Smooth muscle cell (in vitro differentiated cells): Measurements from ENCODE around the genes RAI1 and MYO15A.

DNA sequence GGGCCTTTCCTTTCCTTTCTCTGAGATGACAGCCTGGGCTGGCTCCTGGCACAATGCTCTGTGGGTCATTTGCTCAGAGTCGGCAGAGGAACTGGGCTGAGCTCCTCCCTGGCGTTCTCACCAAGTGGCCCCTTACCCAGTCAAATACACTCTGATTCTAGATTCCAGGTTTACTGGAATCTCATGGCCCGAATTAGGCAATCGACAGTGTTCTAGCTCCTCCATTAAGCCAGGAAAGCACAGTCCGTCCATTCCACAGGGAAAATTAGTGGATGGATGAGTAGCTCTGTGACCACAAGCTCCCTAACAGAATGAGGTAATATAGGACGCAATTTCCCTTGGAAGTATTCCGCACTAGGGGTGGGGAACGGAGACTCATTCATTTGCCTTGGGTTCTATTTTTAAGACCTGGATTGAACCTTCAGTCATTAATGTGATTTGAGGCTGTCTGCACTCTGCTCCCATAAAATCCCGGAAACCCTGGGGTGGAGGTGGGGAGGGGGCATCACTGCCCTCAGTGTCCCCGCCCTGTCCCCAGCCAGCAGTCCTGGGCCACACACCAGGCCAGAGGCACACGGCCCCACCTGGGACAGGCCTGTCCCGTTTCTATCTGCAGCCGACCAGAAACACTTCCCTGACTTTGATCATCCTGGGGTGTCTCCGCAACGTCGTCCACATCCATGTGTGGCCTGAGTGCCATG is 19.4 kb upstream of the RASD1 start:
- RAMPAGE, long total RNA: no peak

DNA sequence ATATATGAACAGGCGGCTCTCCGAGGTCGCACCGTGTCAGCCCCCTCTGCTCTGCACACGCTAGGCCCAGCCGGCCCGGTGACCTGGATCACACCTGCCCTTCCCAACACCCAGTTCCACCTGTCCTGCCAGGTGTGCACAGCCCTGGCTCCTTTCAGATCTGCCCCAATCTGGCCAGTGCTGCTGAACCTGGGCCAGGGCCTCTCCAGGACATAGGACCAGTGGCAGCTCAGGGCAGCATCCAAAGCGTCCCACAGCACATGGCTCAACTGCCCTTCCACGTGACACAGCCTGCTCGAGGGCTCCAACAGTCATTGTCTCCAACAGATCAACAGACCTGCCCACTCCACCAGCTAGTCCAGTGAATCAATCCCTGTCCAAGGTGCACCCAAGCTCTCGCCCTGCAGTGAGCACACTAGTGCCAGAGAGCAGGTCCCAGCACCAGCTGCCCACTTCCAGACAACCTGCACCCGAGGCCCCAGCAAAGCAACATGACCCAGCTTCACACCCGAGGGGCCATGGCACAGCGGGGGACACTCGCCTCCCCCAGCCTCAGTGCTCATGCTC is 33.0 kb upstream of the RASD1 start:
- RAMPAGE, long total RNA: no peak

DNA sequence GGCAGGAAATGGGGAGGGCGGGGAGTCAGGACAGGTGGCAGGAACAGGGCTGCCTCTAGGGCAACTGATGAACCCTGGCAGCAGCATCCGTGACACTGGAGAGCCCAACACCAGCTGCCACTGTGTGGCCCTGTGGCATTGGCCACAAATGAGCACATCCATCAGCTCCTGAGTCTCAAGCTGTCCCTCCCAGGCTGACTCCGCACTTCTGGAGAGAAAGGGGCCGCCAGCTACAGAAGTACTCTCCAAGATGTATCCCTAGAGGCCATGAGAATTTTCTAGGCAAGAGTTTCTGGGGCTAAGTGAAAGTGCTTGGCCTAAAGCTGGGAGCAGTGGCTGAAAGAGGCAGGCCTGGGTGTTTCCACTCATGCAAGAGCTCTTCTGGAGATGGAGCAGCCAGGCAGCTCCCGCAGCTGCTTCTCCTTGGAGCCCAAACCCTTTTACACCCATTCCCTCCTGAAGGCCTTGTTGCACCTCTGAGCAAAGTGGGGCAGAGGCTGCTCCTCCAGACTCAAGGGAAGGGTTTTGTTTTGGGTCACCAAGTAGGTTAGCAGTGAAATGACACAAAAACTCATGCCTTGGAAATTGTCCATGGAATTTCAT is 25.9 kb downstream of the PEMT start:
- RAMPAGE, long total RNA: no peak

- RAMPAGE, long total RNA: no peak
These were observed at the start of gene RAI1 for GRCh38 chr17:17681055-17681687. RAI1 (plus strand) TSS chr17:17681458.

GRCh38 chr17:17693037-17694235 is 12.2 kb downstream of the RAI1 start:
- RAMPAGE, long total RNA: no peak

- RAMPAGE, long total RNA: no peak
These were observed 17.6 kb downstream of the RAI1 start for GRCh38 chr17:17698515-17699577.

- RAMPAGE, long total RNA: no peak
These were observed 33.1 kb downstream of the RAI1 start for GRCh38 chr17:17714321-17714817.

DNA sequence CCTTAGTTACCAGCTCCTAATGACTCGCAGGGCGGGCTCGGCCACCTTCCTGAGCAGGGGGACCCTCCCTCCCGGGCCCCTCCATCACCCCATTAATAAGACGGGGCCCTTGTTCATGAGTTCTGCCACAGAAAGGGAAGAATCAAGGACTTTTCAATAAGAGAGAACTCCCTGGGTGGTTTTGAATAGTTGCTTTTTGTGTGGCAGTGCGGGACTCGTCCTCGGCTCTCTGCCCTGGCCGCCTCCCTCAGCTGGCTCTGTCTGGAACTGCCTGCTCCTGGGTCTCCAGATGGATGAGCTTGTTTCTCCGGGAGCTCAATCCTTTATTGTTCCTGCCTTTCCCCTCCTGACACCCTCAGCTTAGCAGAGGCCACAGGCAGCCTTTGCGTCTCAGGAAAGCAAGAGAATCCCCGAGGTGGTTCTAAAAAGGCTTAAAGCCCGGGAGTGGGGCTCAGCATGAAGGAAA is 60.1 kb downstream of the RAI1 start:
- RAMPAGE, long total RNA: no peak

GRCh38 chr17:17792482-17793652 is 43.9 kb downstream of the SREBF1 start:
- RAMPAGE, long total RNA: no peak

DNA sequence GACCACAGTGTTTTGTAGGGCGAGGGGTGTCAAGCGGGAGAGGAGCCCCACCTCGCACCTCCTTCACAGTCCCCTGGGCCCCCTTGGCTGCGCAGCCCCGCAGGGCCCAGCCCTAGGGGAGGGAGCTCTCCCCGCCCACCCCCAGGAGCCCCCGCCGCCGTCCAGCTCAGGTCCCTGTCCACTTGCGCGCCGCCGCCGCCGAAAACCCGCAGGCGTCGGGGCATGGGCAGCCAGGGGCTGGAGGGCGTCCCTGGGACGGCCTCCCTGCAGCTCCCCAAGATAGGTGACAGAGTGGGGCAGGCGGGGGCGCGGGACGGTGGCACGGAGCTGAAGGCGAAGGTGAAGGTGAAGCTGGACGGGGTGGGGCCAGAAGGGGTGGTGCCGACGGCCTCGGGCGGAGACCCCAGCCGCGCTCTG is 27.3 kb downstream of the SREBF1 start:
- RAMPAGE, long total RNA: no peak

DNA sequence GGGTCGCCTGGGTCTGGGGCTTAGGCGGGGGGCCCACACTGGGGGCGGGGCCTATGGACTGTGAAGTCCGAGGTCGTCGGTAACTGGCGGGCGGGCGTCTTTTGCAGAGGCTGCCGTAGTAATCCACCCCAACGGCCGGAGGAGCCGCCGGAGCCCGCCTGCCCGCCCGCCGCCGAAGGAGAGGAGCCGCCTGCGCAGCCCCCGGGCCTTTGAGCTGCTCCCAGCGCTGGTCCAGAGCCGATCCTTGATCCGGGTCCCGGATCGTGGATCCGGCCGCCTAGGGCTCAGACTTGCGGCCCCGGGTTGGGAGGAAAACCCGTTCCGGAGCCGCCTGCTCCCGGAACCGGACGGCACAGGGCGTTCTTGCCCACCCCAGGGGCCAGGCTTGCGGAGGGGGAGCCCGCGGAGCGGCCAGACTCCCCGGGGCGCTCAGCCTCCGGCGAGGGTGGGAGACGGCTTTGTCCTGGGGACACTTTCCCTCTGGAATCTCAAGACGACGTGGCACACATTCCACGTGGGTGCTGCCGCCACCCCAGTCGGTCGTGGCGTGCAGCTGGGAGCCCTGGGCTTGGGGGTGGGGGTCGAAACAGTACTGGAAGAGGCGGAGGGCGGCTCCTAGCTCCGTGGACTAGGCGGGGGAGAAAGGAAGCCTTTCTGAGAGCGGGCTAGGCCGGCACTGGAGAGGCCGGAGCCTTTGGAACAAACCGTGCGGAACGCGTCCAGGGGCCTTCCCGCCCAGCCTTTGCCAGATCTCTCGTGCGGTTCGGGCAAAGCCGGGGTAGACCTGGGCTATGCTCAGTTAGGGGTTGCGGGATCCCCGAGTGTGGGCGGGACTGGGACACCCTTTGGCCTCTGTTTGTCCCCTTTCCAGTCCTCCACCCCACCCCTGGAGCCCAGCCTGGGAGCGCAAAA is 26.7 kb downstream of the SREBF1 start:
- RAMPAGE, long total RNA: no peak

DNA sequence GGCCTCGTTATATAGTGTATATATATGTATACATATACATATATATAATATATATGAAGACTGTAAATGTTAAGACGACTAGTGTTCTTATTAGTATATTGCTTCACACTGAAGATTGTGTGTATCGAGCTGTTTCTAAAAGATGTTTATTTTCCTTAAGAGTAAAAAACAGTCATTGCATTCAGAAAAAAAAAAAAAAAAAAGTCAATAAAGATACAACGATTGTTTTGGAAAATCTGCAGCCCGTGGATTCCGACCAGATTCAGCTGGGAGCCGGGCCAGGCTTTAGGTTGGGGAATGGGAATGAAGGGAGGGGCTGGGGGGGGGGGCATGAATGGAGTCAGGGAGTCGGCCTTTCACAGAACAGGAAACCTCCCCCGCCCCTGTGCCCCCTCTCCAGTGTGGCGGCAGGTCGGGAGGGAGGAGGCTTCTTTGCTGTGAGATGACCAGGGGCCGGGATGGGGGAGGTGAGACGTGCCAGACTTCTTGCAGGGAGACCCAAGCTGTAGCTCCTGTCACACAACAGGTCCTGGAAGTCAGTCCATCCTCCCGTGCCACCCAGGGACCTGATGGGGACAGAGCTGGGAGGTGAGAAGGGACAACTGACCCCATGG is 25.5 kb downstream of the SREBF1 start:
- RAMPAGE, long total RNA: no peak

DNA sequence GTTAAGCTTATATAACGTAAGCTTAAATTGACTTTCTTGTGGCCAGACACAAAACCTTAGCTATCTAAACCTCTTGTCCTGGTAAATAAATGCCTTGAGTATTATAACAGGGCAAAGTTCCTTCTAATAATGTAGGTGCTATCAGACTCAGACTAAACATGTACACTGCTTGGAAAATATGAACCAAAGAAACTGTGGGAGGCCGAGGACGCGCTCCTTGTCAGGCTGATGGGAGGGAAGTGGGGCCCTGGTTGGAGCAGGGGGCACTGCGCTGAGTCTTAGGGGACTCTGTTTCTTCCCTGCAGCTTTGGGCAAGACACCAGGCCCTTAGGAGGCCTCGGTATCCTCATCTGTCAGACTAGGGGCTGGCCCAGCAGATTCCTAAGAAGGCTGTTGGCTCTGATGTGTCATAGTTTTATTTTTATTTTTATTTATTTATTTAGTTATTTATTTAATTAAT is 17.3 kb upstream of the SREBF1 start:
- RAMPAGE, long total RNA: no peak

DNA sequence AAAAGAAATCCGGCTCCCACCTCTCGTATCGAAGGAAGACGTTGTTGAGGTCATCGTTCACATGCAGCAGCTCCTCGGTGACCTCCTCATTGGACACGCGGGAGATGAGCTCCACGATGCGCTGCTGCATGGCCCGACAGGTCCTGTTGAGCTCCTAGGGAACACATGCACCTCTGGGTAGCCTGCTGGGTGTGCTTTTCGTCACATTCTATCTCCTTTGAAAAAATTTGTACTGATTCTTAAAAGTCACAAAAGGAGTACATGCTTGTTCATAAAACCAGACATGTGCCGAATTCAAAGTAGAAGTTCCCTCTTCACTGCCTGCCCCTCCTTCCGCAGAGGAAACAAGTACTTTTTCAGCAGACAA is 32.5 kb upstream of the SREBF1 start:
- RAMPAGE, long total RNA: no peak

DNA sequence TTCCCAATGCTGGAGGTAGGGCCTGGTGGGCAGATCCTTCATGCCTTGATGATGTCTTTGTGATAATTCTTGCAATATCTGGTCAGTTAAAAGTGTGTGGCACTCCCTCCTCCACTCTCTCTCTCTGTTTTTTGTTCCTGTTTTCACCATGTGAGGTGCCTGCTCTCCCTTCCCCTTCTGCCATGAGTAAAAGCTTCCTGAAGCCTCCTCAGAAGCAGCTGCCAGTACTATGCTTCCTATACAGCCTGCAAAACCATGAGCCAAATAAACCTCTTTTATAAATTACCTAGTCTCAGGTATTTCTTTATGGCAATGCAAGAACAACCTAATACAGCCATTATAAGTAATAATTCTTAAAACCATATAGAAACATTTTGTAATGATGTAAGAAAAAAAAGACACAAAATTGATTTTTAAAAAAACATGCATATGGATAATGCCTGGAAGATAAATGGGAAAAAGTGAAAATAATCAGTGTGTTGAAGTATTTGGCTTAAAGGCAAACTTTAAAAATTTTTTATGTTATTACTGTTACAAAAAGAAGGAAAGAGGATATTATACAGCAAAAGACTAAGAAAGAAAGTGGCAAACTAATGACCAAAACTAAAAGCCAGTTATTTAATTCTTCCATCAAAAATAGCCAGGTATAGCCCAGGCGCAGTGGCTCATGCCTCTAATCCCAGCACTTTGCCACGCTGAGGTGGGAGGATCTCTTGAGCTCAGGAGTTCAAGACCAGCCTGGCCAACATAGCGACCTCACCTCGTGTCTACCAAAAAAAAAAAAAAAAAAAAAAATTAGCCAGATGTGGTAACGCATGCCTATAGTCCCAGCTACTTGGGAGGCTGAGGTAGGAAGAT is 47.1 kb downstream of the TOM1L2 start:
- RAMPAGE, long total RNA: no peak

DNA sequence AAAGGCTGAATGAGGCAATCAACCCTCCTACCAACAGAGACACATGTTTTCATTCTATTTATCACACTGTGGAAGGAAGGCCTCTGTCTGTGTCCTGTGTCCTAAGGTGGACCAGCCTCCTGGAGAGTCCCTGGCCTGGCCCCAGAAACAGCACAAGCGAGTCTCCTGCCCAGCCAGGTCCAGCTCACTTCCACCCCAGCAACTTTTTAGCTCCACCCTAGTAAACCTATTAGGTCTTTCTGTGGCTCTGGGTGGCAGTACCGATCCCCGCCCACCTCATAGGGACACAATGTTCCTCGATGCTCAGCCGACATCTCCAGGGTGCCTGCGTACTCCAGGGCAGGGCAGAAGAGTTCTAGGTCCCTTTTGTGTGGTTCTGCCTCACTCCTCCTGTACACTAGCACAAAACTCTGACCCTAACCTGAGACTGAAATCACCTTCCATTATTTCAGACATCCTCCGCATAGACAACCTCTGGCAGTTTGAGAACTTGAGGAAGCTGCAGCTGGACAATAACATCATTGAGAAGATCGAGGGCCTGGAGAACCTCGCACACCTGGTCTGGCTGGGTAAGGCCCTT is 10.8 kb downstream of the DRC3 start:
- RAMPAGE, long total RNA: no peak

DNA sequence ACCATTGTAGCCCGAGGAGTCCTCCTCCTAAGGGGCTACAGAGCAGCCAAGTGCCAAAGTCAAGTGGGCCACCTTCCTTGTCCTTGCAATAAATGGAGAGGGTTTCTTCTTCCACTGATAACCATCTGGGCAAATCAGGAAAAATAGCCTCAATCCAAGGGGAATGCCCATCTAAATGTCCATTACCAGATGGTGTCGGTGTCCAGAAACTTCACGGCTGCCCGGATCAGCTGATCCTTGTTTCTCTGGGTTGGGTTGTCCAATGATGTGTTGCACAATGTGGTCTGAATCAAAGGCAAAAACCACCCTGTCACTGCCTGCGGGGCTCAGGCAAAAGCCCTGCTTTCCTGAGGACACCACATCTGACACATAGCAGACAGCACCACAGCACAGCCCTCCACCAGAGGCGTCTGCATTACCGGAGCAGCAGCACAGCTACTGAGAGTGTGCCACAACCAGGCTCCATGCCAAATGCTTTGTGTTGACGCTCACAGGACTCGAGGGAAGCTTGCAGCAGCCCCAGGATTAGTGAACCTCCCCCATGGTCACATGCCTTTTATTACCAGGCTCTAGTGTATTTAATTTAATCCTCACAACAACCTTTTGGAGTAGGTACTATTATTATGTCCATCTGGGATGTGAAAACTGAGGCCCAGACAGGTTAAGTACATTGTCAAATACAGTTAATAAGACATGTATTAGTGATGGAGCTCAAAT is 12.7 kb downstream of the ATPAF2 start:
- RAMPAGE, long total RNA: no peak

GRCh38 chr17:18040324-18041199 is 1.4 kb downstream of the GID4 start:
- RAMPAGE, long total RNA: no peak

DNA sequence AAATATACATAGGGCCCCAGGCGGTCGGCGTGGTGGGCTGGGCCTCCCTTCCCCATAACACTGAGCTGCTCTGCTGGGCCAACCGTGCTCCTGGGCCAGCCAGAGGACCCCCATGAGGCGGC is at the start of gene MYO15A:
Gene MYO15A, plus strand, starts transcription at position 85 of the 122 bp plus-strand sequence.
- RAMPAGE, long total RNA: no peak

DNA sequence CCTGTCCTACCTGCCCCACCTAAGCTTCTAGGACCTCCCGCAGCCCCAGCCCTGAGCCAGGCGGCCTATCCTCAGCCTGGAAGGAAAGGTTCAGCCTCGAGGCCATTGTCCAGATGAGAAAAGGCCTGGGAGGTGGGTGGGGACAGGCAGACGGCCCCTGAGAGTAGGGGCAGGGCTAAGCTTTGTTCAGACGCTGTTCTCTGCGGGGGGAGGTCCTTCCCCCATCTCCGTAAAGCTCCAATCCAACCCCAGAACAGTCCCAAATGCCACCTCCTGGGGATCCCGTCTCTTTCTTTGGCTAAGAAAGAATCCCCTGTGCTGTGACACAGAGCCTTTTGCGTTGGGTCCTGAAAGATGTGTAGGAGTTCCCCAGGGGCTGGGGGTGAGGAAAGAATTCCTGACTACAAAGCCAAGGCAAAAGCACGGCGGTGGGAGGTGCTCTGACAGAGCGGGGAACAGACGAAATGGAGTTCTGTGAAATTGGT is 746 bp upstream of the LLGL1 start:
- RAMPAGE, long total RNA: no peak